Parietal lobe (tissue), 2 donors: ENCODE results near the gene BNIP2.

GRCh38 chr15:59354589-59355018 is 18.1 kb downstream of the MYO1E start:
- RAMPAGE, long total RNA = no peak

DNA sequence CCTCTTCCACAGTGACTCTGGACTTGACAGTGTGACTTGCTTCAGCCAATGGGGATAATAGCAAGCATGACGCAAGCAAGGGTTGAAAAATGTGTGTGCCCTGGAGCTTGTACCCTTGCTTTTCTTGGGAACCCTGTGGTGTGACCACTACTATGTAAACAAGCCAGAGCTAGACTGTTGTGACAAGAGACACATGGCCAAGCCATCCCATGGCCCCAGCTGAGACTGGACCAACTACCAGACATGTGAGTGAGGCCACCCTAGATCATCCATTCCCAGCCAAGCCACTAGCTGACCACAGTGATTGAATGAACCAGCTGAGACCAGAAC is 11.8 kb downstream of the MYO1E start:
- RAMPAGE, long total RNA = no peak

GRCh38 chr15:59583098-59583410 is 28.5 kb upstream of the GCNT3 start:
- RAMPAGE, long total RNA = no peak

DNA sequence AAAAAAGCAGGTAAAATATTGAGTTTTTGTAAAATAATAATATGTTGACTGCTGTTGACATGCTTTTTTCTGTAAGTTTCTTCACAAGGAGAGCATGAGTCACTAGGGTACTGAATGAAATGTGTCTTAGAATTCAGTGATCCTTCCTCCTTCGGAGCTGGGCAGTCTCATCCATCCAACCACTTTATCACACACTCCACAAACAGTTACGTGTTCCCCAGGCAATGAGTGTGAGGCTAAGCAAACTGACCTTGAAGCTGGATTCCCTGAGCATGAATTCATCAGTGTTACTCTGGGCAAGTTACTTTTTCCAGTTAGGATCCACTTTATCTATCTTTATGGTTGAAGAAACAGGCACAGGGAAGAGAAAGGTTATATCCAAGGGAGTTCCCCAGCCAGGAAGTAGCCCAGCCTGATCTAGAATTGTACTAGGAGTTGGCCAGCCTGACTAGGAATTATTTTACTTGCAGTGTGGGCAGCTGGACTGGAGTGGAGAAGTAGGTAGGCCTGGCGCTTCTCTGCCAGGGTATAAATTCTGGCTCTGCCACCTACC is 17.1 kb upstream of the GCNT3 start:
- RAMPAGE, long total RNA = no peak

DNA sequence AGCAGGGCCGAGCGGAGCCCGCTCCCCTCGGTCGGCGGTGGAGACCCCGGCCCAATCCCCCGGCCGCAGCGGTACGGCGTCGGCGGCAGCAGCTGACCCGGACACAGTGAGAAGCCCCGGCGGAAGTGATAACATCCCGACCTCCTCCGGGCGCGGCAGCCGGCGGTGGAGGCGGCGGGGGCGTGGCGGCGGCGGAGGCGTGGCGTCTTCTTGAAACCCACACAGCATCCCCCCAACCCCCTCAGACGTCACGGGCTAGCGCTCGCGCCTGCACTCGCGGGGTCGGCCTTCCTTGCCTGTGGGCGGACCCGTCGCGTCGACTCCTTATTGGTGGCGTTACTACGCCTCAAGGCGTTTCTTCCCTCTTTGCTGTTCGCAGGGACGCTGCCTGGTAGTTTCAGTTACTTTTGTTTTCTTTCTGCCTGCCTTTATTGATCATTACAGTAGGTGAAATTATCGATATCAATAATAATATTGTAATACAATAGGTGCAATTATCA is at the start of gene BNIP2:
Gene BNIP2 (minus strand): TSS at position 108 of the 500 bp plus-strand sequence.
- RAMPAGE, long total RNA = no peak

- RAMPAGE, long total RNA = no peak
These were observed 3.6 kb upstream of the FOXB1 start for GRCh38 chr15:60000500-60000988.

DNA sequence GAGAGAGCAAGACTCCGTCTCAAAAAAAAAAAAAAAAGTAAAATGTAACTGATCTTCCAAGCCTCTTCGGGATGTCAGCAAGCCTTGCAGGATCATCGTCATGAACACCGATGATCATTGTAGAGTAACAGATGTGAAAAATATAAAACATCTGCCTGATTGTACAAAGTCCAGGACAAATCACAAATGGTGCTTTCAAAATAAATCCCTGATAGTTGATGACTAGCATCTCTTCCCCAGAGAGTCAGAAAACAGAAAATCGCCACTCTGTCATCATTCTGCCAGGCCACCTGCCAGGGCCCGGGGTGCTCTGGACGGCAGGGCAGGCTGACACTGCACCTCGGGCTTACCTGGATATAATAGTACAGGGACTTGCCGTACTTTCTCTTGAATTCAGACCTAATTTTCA is 49.1 kb downstream of the ANXA2 start:
- RAMPAGE, long total RNA = no peak

GRCh38 chr15:60350970-60351447 is 46.8 kb downstream of the ANXA2 start:
- RAMPAGE, long total RNA = no peak

DNA sequence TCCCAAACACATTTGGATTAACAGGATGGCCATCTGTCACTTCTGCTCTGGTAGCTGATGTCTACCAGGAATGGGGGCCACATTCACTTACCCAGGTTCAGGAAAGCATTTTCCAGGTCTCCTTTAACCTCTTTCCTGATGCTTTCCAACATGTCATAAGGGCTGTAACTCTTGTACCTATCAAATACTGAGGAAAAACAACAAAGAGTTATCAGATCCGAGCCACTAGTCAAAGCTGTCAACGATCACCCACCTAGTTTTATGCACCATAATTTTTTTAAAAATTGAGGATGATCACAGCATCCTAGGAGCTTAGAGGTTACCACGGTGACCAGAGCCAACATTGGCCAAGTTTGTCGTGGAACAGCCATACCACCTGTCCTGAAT is 46.2 kb downstream of the ANXA2 start:
- RAMPAGE, long total RNA = no peak

DNA sequence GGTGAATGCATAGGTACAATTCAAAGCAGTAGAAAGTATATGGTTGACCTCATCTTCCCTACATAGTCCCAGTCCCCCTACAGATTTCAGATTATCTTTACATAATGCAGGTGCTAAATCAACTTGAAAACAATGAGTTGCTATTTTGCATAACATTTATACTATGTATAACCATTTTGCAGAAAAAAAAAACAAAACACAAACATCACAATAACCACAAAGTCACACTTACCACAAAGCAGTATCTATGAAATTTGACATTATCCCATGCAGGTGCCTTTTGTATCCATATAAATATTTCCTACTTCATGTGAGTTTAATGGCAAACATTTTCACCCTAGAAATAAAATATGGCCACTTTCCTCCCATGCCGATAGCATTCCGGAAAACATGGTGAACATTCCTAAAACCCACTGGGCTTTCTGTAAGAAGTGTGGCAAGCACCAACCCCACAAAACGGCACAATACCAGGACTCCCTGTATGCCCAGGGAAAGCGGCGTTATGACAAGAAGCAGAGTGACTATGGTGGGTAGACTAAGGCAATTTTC is 7.7 kb downstream of the ANXA2 start:
- RAMPAGE, long total RNA = no peak

GRCh38 chr15:60477792-60478494 is 999 bp downstream of the ICE2 start:
- RAMPAGE, long total RNA = no peak

- RAMPAGE, long total RNA = no peak
These were observed 29.0 kb upstream of the ICE2 start for GRCh38 chr15:60507994-60508268.

GRCh38 chr15:60559342-60559754 is 80.4 kb upstream of the ICE2 start:
- RAMPAGE, long total RNA = no peak

- RAMPAGE, long total RNA = no peak
These were observed 101.7 kb upstream of the ICE2 start for GRCh38 chr15:60580501-60581237.

- RAMPAGE, long total RNA = no peak
These were observed 141.9 kb upstream of the ICE2 start for GRCh38 chr15:60620722-60621379.

DNA sequence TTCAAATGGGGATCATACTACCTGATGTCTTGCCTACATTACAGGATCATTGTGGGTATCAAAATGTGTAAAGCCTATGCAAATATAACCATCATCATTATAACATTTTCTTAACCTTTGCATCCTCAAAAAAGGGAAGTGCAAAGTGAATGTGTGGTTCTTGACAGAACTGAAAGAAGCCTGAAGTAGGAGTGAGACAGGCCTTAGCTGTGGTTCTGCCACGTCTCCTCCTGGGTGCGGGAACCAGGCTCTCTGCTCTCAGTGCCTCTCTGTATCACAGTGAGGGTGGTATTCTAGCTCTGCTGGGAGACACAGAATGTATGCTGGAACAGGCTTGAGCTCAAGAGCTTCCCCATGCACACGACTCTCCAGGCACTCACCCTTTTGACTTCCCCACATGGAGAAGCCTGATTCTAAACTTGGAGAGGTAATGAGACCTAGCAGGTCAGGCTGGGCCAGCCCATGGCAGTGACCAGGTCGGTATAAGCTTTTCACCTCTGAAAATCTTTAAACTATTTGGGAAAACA is 317.0 kb upstream of the ICE2 start:
- RAMPAGE, long total RNA = no peak

GRCh38 chr15:60995071-60995730 is 233.9 kb downstream of the RORA start:
- RAMPAGE, long total RNA = no peak

- RAMPAGE, long total RNA = no peak
These were observed 151.4 kb downstream of the RORA start for GRCh38 chr15:61077824-61078049.

- RAMPAGE, long total RNA = no peak
These were observed 71.2 kb downstream of the RORA start for GRCh38 chr15:61157844-61158324.

DNA sequence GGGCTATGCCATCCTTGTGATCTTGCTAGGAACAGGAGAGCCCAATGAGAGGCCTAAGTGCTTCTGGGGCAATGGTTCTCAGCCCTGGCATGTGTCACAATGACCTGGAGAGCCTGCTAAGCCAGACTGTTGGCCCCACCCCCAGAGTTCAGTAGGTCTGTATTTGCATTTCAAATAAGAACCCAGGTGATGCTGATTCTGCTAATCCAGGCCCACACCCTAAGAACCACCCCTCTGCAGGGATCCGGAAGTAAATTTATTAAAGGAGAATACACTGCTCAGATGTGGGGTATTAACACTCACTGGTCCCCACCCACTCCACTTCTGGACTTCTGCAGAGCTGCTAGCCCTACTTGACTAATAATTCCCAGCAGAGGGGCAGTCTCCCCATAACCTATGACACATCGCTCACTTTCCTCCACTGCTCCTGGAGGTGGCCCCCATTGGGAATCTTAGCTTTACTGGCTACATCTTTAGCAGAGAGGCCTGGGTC is 57.8 kb downstream of the RORA start:
- RAMPAGE, long total RNA = no peak